Measurements from ENCODE around the gene MCFD2.

- PRO-cap: no peak
Observed at GRCh38 chr2:45692235-45692713, 40.8 kb downstream of the PRKCE start.

DNA sequence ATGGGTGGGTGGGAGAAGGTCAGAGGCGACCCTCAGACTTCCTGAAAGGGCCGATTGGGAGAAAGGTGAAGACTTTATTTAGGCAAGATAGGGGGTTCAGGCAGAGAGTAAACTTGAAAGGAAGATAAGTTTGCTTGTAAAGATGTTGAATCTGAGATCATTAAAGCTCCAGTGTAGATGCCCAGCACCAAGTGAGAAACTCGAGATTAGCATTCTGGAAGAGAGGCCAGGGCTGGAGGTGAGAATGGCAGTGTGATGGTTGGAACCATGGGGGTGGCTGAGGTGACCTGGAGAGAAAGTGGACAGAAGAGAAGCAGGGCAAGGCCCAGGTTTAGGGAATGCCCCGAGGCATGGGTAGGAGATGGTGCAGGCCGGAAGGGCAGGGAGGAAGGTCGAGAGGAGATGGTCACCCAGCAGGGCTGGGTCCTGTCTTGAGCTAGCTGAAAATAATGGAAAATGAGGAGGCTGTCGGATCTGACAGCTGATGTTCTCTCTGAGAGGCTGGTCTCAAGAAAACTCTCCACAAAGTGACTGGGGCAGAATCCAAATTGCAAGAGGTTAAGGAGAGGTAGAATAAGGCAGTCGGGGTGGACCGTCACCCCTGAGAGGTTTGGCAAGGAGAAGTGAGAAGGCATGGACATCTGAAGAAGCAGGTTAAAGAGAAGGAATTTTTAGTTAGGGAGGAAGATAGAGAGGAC is 41.8 kb downstream of the PRKCE start:
- PRO-cap: no peak

DNA sequence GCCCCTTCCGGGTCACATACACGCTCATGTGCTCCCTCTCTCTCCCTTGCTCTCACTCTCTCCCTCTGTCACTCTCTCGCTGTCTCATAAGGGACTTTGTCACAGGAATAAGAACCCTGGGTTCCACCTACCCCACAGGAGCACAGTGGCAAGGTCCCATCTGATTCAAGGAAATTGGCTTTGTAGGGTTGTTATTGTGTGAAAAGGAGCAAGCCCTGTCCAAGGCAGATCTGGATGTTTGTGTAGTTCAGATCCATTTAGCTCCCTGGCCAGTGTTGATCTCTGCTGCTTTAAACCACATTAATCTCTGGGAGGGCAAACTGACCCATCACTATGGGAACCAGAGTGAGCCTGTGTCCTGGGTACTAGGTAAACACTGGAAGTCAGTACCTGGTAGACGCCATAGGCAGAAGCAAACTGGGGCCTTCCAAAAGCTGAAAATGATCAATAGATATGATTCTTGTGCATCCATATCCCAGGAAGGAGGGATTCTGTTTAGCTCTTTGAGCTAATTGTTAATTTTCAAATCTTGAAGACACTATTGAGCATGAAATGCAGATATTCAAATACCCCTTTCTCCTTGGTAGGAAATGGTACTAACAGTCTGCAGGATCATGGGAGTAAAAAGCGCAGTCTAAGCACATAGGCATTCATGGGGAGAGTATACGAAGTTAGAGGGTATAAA is 271.5 kb upstream of the EPAS1 start:
- PRO-cap: no peak

GRCh38 chr2:46026998-46027471 is 270.2 kb upstream of the EPAS1 start:
- PRO-cap: no peak

DNA sequence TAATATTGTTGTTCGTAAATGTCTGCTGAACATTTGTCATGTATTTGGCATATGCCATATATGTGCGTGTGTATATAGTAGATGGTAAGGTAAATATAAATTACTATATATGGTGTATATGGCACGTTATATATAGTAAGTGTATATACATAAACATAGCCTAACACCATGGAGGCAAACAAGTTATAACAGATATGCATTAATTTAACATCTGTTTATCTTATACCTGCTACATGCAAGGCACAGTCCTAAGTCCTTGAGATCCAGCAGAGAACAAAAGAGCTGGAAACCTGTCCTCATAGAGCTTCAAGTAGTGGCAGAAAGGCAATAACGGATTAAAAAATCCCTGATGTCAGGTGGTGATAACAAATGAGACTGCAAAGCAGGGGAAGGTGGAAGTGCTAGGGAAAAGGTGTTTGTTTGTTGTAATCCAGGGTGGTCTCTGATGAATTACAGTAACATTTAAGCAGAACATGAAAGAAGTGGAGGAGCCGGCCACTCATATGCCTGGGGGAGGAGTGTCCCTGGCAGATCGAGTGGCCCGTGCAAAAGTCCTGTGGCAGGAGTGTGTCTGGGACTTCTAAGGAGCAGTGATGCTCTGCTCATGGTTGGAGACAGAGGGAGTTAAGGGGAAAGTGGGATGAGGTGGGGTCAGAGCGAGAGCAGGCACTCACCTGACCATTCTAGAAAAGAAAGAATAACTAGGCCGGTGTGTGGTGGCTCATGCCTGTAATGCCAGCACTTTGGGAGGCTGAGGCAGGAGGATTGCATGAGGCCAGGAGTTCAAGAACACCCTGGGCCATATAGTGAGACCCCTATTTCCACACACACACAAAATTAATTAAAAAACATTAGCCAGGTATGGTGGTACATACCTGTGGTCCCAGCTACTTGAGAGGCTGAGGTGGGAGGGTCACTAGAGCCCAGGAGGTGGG is 261.4 kb upstream of the EPAS1 start:
- PRO-cap: no peak

DNA sequence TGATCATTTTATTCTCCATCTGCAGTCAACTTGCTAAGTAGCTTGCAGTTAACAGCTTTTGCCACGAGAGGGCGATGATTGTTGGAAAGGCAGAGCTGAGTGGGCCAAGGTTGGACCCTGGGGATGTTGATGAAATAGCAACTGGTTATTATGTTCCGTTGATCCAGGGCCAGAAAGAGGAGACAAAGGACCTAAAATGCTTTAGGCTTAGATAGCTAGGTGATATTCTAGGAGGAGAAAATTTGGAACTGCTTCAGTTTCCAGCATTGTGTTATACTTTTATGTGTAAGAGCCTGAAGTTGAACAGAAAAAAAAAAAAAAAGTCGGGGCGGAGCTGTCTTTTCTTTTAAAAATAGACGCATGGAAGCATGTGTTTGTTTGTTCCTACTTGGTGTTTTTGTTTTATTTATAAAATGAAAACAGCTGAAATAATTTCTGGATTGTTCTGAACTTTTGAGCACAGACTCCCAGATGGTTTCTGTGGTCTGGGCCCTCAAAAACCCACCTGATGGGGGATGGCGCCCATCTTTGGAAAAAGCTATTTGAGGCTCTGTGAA is 234.1 kb upstream of the EPAS1 start:
- PRO-cap: unidirectional peak, plus-strand start at position 161 of the sequence

DNA sequence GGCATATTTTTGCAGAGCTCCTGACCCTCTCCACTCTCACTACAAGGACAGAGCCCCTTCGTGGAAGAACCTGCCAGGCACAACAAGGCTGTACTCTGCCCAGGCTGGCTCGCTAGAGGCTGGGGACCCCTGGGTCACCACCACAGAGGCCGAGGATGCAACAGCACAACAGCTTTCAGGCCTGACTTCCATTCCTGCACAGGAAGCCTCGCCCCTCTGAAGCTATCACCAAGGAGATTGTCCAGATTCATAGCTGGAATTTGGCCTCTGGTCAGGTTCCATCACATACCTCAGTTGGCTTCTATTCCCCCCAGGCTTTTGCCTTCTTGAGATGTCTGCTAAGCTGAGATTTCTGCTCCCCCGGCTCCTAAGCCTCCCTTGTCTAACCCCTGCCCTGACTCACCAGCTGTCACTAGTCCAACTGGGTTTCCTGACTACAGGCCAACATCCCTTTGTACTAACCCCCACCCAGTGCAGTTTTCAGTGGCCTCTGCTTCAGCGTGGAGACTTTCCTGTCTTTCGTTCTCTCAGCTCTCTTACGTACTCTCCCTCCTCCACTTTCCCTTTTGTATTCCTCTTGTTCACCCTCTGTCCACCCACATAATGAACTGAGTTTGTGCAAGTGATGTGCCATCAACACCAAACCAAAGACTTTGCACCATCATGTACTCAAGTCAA is 132.4 kb upstream of the EPAS1 start:
- PRO-cap: no peak

- PRO-cap: no peak
Observed at GRCh38 chr2:46177116-46177876, 119.9 kb upstream of the EPAS1 start.

DNA sequence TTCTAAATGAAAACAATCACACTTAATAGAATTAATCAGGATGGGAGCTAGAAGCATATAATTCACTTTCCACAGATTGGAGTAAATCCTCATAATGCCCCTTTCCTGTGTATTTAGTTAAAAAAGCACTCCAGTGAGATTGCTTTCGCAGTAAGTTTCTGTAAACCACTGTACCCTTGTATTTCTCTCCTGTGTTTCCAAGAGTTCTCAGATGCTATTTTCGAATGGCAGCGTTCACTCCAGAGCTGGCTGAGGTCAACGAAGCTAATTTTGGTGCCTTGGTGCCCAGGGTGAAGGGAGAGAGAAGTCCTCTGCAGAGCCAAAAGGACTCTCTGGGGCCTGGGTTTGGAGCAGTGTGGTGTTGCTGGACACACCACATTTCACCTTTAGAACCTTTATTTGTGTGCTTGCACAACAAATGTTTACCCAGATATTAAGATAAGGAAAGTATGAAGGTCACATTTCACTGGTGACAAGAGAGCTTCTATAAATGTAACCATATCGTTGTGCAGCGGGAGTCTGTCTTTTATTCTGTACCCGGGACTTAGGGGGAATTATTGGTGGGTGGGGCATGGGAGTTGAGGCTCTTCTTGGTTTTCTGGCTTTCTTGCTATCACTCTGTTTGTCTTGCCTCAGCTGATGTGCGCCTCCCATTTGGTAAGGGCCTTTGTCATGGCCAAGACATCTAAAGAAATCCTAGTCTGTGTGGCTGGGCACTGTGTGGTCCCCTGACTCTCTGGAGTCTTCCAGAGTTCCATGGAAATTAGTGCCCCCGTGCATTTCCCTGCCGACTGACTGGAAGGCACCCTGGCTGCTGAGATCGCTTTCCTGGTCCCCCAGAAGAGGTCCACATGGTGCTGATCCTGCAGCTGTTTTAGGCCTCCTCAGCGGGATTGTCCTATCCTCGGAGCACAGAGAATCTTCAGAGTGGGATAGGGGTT is 10.0 kb downstream of the EPAS1 start:
- PRO-cap: no peak

GRCh38 chr2:46332580-46333411 is 35.6 kb downstream of the EPAS1 start:
- PRO-cap: no peak

DNA sequence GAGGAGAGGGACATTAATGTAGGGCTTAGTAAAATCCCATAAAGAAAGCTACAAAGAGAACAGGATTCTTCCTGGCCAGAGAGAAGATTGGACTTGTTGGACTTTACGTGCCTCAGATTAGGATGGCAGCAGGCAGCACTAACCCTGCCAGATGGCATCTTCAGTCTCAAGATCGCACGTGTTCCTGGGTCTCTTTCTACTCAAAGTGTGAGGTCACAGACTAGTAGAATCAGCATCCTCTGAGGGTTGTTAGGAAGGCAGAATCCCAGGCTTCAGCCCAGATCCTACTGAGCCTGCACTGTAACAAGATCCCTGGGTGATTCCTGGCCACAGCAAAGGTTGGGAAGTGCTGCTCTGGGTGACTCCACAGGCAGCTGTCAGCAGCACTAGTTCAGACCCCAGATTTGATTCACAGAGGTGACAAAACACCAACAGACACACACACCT is 39.3 kb downstream of the EPAS1 start:
- PRO-cap: no peak

DNA sequence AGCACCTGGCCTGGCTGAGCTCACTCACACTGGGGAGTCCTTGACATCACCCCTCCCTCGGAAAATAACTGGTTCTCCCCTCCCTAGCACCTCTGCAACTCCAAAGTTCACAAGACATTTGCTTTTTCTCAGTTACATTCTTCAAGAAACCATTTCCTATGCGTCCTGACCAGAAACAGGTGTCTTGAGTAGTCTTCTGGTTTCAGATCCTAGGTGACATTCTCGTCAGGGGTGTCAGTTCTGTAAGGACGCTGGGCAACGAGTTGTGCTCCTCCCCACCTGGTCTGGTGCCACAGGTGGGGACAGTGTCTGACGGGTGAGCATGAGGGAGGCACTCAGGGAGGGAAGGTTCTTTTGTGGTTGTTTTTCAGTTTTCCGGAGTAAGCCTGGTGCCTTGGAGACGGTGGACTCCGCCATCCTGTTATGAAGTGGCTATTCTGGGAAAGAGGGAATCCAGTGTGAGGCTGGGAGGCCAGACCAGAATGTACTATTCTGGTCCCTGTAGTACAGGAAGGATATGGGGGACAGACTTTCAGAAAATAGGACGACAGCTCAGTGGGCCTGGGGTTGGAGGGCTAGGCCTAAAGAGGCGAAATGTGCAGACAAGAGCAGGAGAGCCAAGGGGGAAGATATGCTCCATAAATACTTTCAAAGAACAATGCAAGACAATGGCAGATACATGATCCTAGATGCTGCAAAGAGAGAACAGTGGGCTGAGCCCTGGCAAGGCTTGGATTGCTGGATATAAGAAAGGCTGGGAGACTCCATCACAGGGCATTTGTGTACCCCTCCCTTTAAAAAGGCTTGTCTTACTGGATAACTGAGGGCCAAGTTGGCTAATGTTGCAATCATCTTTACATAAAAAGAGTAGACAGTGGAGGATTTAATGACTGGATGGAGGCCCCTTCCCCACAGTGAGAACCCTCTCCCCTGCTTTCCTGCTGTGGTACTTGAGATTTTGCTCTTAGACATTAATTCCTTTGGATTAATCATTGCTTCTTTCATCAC is 50.7 kb downstream of the EPAS1 start:
- PRO-cap: no peak

- PRO-cap: no peak
Observed at GRCh38 chr2:46487499-46487870, 54.8 kb upstream of the RHOQ start.

DNA sequence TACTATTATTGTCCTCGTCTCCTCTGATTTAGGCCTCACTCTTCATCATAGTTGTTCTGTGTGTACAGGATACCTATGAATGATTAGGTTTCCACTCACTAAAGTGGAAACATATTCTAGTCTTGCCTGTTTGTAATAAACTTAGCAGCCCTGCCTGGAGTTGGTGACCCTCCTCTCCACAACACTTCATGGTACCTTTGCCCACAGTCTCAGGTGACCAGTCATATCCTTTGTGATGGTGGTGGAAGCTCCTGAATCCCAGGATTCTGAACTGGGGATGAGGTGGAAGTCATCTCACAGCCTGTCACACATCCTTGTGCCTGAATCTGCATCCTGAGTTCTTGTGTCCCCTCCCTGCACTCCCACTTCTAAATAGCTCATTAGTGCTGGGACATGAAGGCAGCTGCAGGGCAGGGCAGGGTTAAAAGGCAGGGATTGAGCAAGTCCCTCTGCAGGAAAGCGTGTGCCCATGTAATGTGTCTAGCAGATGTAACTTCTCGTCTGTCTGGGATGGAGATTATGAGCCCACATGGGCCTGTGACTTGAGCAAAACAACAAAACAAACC is 22.4 kb upstream of the RHOQ start:
- PRO-cap: no peak

- PRO-cap: unidirectional peak, plus-strand start at chr2:46538628
Observed at GRCh38 chr2:46538267-46538921, 3.9 kb upstream of the RHOQ start.

DNA sequence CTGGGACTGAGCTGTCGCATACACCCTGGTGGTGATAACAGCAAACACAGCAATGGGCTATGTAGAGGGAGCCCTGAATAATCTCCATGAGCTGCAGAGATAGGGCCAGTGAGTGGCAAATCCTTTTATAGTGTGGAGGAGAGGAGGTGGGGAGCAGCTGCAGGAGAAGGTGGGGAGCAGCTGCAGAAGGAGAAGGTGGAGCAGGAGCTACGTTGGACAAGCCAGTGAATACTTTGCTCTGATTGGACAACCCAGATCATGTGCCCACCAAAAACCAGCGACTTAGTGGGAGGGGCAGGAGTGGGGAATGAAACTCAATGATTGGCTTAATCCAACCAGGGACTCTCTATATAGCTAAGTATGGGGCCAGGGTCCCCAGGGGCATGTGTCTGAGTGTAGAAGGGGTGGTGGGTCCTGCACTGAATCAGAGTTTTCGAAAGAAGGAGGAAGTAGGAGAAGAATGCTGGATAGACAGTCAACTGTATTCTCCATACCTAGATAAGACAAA is 22.6 kb upstream of the ATP6V1E2 start:
- PRO-cap: no peak

DNA sequence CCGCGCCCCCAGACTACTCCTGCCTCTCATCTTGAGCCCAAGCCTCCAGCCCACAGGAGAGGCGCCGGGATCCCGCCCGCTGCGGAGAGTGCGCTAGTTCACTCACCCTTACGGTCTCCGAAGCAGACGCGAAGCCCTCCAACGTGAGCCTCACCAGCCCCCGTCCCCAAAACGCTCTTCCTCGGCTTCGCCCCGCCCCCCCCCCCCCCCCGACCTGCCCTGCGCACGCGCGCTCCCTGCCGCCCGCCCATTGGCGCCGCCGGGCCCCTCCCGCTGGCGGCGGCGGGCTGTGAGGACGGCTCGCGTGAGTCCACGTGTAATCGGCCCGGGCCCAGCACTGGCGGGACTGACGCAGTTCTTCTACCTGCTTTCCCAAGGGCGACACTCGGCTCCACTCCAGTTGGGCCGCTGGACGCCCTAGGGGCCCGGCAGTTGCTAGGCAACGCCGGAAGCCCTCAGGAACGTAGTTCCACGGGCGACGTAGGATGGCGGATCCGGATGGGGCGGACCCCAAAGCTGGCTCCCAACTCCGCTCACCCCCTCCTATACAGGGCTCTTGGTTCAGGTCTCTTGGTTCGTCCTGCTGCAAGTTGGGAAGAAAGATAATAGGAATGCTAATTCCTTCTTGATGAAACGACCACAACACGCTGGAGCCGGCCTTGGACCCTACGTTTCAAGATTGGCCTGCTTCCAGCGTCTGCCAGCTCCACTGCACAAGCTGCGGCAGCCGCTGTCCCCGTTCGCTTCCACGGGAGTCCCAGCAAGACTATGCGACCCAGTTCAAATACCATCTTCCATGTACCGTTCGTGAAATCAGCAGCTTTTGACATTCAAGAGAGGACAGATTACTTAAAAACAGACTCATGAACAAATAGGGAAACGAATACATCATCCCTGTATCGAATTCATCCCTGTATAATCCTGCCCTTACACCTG is at the start of gene MCFD2:
Gene MCFD2, minus strand, starts transcription at position 190 of the 936 bp plus-strand sequence.
- PRO-cap: bidirectional peak, plus-strand start at position 298 of the sequence, minus-strand start at position 173 of the sequence; bidirectional peak, plus-strand start at position 536 of the sequence, minus-strand start at position 437 of the sequence

- PRO-cap: no peak
Observed at GRCh38 chr2:46964976-46965737, 24.1 kb downstream of the TTC7A start.

DNA sequence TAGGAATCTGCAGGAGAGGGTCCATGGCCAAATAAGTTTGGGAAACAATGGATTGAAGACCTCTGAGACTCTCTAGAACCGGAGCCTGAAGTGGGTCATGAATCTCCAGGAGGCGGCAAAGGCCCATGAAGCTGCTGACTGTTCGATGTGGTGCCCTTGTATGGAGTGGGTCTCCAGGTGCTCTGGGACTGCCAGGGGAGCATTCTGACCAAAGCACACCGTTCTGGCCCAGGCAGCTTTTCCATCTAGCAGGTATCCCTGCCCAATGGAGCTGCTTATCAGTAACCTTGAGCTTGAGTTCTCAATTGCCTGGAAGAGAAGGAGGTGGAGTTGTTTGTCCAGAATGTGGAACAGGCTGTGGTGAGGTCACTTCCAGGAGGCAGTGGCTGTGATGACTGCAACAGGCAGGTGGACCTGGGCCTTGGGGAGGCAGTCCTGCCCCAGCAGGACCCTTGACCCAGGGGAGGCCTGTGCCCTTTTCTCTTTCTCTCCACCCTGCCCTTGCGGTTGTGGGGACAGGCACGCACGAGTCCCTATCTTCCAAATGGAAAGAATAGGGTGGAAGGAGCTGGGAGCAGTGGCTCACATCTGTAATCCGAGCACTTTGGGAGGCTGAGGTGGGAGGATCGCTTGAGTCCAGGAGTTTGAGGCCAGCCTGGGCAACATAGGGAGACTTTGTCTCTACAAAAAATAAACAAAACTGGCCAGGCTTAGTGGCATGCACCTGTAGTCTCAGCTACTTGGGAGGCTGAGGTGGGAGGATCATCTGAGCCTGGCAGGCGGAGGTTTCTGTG is 40.7 kb downstream of the TTC7A start:
- PRO-cap: no peak

DNA sequence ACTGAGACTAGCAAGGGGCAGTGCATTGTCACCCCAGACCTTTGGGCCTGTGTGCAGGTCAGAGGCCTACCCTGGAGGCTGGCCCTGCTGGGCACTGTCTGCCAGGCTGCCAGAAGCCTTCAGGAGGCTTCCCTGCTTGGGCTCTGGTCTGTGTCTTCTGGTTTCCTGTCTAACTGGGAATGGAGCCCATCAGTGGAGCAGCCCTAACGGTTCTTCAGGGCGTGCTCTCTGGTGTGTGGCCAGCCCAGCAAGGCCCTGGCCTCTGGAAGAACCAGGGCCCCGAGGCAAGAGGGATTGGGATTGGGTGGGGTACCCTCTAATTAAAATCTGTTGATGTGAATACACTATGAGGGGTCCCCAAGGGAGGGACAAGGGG is 98.0 kb downstream of the STPG4 start:
- PRO-cap: unidirectional peak, minus-strand start at position 159 of the sequence

Measured in REH cell (cell line).